ENCODE measurements around a stretch of chr2.

DNA sequence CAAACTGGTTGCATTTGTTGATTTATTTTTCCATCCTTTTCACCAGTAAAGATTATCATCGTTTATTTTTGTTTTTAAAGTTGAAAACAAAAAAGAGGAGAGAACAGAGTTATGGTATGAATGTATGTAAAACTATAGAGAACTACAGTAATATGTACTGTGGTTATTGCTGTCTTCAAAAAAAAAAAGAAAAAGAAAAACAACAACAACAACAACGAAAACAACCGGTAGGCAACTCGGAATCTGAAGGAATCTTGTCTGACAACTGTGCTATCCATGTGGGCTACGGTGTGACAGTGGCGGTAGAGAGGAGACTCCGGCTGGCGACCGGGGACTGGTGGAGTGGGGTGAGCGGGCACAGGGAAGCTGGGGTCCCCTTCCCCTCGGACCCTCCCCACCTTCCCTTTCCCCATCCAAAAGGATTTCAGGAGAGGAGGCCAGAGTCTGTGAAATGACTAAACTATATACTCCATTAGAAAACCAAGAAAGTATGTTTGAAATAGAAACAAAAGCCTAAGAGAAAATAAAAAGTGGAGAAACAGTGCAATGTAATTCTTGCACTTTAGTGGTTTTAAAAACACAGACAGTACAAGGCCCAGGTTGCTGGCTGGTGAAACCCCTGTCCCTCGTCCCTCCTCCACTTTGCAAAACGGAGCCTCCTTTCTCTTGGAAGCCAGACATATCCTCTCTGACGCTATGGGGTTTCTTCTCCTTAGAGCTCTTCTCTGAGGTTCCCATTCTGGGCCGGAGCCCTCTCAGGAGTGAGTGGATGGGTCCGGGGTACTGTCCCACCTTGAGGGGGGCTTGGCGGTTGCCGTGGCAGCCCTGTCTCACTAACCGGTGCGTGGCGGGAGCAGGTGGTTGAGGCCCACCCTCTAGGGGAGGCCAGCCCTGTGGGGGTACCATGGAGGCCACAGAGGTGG, 22.7 kb downstream of the IGFBP5 start:
- RRBS = 84% methylated on average over 9 of the region's 21 CpGs

DNA sequence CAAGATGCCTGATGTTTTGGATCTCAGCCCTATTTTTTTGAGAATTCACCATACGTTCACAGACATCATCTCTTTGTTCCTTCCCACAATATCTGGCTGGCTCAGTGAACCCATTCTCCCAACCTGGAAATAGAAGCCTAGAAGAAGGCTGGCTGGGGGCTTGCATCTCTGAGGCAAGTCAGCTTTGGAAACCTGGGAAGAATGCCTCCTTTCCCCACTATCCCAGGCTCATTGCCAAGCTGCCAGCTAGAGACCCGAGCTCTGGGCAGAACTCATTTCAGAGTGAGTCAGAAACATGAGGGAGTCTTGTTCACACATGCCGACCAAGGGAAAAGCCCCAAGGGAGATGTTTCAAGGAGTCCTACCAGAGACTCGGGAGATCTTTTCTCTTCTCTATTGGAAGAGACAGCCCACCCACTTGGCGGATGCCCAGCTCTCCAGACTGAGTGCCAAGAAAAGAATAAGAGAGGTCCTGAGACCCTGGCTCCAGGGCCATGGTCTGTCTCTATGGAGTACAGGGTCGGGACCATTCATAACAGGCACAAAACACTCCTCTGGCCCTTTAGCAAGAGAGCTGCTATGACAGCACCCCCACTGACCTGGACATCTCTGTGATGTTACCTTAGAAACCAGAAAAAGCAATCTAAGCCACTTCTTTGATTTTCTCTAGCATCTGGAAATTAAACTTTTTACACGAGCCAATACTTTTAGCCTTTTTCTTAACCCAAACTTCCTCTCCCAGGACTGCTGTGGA, 18.3 kb upstream of the IGFBP5 start:
- RRBS = no CpG with 5 or more reads among the region's 7 CpGs

DNA sequence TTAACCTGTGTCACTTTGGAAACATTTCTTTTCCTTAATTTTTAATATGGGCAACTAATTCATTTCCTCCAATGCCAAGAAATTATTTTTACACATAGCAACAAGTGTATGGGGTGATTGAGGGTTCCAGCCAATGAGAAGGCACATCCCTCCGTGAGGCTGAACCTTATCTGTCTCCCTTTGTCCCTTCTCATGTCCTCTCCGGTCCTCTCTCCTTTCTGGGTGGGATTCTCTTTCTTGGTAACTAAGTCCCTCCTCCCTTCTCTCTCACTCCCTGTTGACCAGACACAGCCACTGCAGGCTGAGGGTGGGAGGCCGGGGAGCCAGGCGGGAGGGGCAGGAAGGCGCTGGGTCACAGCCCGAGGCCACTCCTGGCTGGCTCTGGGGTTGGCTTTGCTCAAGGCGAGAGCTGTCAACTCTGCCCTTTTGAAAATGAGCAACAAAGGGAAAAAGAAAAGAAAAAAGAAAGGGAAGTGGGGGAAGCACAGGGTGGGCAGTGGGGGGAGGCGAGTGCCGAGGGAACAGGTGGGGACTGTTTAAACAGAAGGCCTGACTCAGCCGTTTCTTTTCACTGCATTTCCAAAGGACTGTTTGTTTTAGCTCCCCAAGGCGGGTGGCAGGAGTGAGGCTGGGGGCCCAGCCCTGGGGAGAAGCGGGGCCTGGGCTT, 70.4 kb upstream of the IGFBP5 start:
- RRBS = 44% methylated on average over 2 of the region's 12 CpGs

DNA sequence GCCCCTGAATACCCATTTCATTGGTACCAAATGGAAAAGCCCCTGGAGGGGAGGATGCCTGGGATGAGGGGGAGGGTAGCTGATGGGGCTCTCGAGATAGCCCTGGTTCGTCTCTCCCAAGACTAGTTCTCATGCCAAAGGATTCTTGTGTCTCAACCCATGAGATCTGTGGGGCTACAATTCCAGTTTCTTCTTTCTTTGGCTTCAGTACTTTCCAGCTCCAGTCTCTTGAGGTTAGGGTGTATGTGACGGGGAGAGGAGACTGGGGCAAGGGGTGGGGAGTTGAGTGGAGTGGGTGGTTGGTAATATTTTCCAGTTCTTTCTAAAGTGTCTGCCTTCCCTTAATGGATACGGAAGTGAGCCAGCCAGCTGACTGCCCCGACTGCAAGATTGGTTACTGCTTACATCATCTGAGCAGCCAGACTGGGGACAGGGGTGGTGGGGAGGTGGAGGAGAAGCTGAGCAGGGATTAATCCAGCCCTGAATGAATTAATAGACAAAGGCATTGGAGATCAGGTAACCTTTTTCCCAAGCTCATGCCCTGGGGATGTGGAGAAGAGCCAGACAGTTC, 67.8 kb downstream of the TNP1 start:
- RRBS = no CpG with 5 or more reads among the region's 5 CpGs

DNA sequence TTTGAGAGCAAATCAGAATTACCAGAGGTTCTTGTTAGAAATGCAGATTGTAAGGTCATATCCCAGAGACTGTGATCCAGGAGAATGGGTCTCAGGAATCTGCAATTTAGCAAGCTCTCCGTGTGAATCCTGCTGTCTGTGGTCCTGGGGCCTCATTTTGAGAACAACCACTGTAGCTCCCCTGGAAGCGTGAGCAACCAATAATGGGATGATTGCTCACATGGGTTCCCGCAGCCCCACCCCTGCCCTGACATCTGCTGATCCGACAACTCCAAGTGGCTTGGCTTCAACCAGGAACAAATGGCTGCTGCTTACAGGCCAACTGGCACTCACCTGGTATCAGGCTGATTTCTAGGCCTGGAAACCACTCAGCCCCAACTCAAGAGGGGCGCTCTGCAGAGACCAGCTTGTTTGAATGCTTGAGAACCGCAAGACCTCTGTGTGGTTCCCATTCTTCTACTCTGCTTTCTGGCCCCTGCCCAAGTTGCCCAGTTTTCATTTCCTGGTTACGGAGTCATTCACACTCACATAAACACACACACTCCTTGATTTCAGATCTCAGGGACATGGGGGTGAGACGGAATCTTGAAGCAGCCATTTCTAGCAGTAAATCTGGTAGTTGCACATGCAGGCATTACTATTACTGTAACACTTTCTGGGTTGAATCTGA, 52.1 kb downstream of the TNP1 start:
- RRBS = no CpG with 5 or more reads among the region's 8 CpGs

- RRBS = no CpG with 5 or more reads among the region's 5 CpGs
Measured at GRCh38 chr2:216850672-216851241, 9.1 kb downstream of the TNP1 start.

DNA sequence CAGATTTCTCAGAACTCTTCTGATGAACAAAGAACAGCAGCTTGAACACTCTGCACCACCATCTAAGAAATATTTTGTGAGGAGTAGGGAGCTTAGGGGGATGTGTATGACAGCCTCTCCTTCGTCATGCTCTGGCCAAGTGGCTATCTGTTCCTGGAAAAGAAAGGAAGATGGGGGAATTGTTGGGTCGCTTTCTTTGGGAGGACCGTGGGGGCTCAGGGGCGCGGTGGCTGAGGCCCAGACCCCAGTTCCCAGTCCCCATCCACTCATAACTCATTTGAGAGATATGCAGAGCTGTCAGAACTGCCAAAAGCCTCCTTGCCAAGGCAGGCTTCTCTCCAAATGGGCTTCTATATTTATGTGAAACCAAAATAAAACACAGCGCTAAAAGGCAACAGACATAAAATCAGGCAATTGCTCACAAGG, 114.7 kb upstream of the TNP1 start:
- RRBS = no CpG with 5 or more reads among the region's 6 CpGs

DNA sequence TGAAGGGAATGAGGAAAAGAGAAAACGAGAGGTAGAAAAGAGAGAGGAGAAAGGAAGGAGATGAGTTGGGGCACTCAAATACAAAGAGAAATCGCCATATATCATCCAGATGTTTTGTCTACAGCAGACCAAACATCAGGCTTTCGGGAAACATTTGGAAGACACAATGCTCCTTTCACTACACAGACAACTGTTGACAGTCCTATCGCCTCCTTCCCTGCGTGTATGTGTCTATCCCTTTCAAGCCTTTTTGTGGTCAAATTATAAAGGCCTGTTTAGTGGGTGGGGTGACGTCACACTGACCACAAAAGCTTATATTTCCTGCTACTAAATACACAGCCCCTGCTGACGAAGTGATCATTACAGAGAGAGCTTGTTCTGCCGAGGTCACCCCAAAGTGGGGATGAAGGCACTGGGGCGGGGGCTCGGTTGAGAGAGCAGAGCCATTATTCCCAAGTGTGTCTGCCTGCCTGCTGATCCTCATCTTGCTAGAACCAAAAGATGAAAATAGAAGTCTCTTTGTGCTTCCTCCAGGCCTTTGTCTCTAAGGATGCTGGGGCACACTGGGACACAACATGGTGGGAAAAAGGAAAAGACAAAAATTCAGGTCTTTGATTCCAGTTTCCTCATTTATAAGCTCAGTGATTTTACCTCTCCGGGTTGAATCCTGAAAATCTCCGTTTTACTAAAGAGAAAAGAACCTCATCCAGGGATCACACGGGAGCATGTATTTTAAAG, 302.8 kb upstream of the TNP1 start:
- RRBS = no CpG with 5 or more reads among the region's 13 CpGs

GRCh38 chr2:217356673-217357217, 496.9 kb upstream of the TNP1 start:
- RRBS = 33% methylated on average over 3 of the region's 7 CpGs

DNA sequence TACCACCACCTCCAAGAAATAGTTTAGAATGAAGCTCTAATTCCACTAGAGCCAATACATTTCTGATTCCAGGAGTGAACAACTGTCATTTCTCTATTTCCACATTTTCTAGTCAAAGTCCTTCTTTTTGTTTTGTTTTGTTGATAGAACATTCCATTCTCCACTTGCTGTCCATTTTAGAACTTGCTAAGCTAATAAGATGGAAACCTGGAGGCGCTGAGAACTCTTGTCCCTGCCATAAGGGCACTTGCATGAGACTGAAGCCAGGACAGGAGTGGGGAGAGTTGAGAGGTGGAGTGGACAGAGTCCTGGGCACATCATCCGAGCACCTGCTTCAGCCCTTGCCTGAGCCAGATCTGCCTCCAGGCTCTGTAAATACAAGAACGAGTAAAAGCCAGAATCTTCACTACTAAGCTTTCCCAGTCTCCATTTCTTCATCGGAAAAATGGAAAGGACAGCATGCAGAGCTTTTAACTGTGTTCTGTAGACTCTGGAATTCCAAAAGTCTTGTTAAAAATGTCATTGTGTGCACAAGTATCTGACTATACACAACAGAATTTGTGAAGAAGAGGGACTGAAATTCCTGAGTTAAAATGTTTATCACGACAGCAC, 498.0 kb upstream of the TNP1 start:
- RRBS = no CpG with 5 or more reads among the region's 5 CpGs

- RRBS = no CpG with 5 or more reads among the region's 1 CpG
Measured at GRCh38 chr2:217361095-217361406, 501.2 kb upstream of the TNP1 start.

- RRBS = no CpG with 5 or more reads among the region's 7 CpGs
Measured at GRCh38 chr2:217653193-217653802, 349.5 kb downstream of the TNS1 start.

DNA sequence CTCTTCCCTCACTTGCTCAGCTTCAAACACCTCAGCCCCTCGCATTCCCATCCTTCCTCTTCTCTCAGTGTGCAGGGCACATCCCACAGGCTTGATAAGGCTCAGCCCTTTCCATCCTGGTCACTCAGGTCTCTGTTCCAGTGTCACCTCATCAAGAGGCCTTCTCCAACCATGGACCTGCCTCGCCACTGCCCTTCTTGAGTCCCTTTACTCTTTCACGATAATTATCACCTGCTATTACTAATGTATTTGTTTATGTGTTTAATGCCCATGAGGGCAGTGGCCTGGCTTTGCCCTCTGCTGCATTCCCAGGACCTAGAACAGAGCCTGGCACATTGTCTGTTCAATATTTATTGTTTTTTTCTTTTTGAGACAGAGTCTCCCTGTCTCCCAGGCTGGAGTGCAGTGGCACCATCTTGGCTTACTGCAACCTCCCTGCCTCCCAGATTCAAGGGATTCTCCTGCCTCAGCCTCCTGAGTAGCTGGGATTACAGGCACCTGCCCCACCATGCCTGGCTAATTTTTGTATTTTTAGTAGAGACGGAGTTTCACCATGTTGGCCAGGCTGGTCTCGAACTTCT, 111.0 kb downstream of the TNS1 start:
- RRBS = no CpG with 5 or more reads among the region's 5 CpGs

- RRBS = no CpG with 5 or more reads among the region's 27 CpGs
Measured at GRCh38 chr2:217905280-217906370, 97.2 kb downstream of the TNS1 start.

DNA sequence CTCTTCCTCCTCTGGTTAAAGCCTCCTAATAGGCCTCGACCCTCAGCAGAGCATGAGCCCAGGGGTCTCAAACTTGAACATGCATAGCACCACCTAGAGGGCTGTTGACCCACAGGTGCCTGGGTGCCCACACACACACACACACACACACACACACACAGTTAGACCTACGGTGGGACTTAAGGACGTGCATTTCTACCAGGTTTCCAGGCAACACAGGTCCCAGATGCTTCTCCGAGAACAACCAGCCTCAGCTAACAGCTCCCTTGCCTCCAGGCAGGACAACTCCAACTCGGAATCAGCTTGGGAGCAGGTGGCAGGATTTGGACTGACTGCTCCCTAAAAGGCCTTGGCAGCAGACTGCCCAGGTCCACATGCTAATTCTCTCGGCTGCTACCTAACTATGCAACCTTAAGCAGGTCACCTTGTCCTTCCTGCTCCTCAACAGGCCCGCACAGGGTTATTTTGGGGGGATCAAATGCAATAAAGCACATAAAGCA, 93.3 kb downstream of the TNS1 start:
- RRBS = no CpG with 5 or more reads among the region's 7 CpGs

DNA sequence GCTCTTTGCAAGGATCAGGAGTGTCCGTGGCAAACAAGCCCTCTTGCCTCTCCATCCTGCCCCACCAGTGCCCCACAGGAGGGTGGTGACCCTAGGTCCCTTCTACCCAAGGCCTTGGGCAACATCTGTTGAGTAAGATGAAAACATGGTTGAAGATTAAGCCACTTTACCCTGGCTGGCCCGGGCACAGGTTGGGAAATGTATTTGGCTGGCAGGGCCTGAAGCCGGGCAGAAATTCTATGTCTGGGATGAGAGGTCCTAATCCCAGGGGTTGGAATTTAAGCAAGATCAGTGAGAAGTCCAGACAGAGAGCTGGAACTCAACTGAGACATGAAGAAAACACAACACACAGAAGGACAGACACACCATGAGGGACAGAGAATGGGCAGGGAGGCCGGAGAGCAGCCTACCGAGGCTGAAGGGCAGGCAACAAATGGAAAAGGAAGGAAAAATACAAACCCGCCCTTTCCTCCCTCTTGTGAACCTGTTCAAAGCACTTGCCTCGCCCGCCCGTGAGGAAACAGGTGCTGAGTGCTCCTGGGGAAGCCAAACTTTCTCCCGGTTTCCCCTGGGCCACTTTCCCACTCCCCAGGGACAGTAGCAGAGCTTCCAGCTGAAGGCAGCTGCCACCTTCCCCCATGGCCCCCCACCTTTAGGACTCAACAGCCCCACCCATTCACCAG, 86.1 kb downstream of the TNS1 start:
- RRBS = 30% methylated on average over 1 of the region's 10 CpGs

DNA sequence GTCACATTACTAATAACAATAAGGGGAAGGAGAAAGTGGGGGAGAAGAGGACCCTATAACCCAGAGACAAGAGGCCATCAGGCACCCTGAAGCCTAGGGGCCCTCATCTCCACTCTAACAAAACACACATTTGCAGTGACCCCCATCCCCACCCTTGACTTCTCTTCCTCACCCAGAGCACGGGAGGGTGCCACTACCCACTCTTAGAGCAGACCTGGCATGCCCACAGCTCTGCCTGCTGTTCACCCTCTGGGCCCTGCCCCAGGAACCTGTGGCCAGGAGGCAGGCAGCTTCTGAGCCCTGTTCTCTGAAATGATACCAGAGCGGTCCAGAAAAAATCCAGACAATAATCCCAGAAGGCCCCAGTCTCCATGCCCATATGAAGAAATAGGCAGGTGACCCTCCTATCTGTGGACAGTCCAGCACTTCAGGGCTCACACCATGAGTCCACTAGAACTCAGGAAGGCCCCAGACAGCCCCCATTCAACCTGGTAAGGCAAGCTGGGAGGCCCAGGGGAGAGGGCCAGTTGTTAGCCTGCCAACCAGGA, 75.2 kb downstream of the TNS1 start:
- RRBS = no CpG with 5 or more reads among the region's 2 CpGs

DNA sequence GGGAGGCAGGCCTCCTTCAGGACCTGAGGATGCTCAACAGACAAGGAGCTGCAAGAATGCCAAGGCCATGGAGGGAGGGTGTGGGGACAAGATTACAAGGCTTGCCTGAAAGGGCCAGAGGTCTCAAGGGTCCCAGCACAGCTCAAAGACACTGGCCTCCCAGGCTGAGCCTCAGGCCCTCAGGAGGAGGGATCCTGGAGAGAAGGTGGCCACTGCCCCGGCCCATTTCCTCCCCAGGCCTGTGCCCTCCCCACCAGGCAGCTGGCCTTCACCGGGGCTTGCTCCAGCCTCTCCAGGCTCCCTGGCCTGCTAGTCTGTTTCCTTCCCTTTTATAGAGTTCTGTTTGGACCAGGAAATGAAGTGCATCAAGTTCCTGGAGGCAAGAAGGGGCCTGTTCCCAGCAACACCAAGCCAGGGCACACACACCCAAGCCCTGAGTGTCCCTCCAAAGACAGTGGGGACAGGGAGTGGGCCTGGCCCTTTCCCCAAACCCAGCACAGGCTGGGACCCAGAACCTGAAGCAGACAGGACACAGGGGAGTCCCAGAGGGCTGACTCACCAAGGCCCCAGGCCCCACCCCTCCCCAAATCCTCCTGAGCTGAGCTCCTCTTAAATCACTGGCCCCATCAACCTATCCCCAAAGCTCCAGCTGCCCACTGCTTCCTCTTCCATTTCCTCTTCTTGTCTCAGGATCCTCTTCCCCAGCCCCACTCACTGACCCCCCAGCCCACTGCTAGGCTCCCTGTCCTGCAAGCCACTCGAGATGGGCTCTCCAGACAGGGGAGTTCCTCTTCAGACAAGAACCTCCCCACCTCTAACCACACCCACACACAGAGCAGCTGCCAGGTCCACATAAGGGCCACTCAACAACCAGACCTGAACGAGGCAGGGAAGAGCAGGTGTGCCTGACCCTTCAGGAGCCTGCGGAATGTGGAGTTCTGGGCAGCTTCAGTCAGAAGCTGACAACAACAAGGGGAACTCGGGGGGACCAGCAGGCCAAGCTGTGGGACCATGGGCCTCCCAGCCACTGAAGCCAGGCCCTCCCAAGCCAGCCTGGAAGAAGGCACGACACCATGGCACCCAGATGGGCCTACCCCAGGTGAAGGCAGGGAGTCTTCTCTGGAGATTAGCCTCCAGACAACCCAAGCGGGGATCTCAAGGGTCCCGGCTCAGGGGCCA, 74.3 kb downstream of the TNS1 start:
- RRBS = 24% methylated on average over 3 of the region's 9 CpGs

DNA sequence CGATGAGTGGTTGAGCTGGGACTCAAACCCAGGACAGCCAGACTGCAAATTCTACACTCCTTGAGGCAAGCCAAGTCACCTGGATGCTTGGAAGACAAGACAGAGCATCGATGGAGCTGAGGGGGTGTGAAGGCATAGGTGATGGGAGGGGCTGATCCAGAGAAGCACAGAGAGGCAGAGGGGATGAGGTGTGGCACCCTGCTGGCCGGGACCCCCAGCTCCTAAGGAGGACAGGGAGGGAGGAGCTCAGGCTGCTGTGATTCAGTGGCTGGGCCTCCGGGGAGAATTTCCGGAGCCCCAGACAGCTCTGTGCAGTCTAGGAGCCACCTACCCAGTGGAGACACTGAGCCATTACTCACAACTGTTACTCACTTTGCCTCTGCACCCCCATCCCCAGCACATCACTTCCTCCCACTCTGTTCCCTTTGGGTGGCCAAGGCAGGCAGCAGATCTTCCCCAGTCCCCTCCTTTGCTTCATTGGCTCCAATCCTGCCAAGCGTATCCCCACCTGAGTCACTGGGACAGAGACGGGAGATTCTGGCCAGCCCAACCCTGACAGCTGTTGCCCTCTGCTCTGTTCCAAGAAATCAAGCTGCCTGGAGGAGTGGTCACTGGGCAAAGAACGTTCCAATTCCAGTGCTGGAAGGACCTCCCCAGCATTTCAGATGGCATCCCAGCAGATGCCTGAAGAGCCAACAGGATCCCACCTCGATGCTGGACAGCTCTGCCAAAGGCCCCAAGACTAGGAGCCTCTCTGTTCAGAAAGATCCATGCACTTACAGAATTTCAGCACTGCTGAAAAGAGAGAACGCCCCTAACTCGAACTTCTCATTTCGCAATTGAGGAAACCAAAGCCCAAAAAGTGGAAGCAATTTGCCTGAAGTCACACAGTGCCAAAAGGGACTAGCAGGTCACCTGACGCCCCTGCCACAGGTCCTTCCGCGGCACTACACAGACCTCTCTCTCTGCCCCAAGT, 68.4 kb downstream of the TNS1 start:
- RRBS = 12% methylated on average over 2 of the region's 15 CpGs

- RRBS = no CpG with 5 or more reads among the region's 3 CpGs
Measured at GRCh38 chr2:217935097-217935451, 67.7 kb downstream of the TNS1 start.